Cardiac ventricle fibroblast (primary cell): ENCODE measurements around the genes TMEM141, TMEM203 and NELFB.

- RAMPAGE, long total RNA, result no peak
These were observed 6.4 kb downstream of the PMPCA start for GRCh38 chr9:136416558-136417582.

- RAMPAGE, long total RNA, result no peak
These were observed 6.4 kb downstream of the SEC16A start for GRCh38 chr9:136476396-136476952.

DNA sequence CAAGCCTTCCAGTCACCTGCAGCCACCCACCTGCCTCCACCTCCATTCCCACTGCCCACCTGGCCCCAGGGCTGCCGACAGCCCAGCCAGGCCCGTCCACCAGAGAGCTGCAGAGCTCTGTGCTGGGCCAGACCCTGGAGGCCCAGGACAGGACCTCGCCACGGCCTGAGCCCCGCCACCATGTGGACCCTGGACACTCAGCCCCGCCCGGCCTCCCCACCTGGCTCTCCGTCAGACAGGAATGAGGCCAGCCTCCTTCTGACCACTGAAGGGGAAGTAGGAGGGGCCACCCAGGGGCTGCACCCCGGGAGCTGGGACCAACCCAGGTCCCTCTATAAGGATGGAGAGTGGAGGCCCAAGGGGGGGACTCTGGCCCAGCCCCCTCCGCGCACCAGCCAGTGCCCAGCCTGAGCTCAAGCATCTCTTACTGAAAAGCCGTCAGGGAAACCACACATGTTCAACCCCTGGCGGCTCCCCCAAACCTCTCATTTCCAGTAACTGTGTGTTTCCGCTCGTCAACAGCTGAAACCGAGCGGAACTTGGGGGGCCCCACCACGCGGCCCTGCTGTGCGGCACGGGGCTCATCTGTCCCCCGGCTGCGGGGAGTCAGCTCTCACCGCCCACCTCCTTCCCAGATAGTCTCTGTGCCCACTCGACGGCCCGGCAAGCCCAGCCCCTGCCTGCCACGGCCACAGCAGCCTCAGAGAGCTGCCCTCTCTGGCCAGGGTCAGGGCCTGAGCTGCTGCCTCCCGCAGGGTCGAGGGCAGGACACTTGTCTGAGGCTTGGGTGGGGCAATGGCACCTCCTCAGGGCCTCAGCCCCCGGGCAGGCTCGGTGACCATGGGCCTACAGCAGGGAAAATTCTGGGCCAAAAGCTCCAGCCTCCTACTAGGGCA lies 12.7 kb downstream of the NOTCH1 start:
- RAMPAGE, long total RNA, result no peak

DNA sequence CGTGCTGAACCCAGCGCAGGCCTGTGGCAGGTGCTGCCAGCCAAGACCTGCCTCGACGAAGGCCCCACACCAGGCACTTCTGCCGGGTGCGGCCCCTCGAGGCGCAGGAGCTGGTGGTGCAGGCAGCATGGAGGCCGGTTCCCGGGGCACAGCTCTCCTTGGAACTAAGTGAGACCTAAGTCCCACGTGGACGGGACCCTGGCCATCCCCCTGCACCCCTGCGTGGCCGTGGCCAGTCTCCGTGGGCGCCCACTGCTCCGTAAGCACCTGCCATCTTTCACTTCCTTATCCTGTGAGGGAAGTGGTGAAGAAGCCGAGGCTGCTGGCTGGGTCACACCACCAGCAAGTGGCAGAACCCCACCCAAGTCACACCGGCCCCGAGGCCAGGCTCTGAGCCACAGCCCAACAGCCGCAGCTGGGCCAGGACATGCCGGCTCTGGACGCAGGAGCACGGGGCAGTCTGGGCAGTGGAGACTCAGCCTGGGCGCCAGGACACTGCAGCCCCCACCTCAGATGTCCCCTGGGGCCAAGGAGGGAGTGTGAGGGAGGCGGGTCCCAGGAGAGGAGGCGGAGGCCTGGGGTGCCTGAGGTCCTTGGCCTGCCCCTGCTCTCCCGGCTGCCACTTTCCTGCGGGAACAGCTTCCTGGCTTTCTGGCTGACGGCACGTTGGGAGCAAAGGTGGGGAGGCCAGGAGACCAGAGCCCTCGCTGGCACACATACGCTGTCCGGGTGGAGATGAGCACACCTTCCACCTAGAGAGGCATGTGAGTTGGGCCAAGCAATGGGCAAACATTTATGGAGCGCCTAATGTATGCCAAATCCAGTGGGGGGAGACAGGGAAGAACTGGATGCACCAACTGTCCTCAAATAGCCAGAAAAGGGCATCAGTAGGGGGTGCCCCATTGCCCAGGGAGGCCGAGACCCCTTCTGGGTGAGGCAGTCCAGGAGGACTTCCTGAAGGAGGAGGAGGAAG lies 44.0 kb upstream of the EGFL7 start:
- RAMPAGE, long total RNA, result no peak

GRCh38 chr9:136664775-136665349 lies 2.1 kb downstream of the EGFL7 start:
- RAMPAGE, long total RNA, result no peak

GRCh38 chr9:136676861-136677615 lies 10.2 kb downstream of the AGPAT2 start:
- RAMPAGE, long total RNA, result no peak

DNA sequence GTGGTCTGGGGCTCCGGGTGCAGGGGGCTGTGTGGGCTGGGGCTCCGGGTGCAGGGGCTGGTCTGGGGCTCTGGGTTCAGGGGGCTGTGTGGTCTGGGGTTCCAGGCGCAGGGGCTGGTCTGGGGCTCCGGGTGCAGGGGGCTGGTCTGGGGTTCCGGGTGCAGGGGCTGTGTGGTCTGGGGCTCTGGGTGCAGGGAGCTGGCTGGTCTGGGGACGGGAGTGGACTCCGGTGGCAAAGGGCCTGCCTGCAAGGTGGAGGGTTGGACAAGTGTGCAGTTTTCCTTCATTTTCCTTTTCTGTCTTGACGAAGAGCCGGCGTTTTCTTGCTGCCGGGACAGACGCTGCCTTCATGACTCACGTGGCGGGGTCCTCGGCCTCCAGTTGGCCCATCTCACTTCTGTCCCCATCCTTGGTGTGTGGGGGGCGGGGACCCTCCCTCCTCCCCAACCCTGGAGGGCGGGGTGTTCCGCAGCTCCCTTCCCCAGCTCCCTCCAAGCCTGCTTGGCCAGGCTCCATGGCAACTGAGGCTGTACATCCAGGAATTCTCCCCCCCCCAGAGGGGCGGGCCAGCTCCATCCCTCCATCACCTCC lies 7.6 kb downstream of the DIPK1B start:
- RAMPAGE, long total RNA, result no peak

GRCh38 chr9:136791175-136792062 lies at the start of gene TMEM141:
Gene TMEM141 (plus strand): TSS chr9:136791344.
- RAMPAGE, long total RNA, result no peak

DNA sequence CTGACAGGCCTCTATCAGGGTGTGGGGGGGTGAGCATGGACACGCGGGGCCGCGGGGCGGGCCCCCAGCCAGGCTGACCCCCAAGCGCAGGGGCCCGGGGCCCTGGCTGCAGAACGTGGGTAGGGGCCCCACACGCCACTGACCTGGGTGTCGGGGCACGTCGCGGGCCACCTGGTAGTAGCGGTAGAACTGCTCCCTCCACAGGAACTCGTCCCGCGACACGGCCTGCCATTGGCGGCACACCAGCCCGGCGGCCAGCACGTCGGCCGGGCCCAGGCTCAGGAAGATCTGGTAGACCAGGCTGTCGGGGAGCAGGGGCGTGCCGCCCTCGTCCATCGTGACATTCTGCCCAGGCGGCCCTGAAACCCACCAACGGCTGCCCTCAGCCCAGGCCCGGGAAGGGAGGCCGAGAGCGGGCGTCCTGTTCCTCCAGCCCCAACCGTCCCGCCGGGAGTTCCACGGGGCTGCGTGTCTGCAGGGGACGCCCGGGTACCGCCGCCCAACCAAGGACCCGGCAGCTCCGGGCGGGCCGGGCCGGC lies 721 bp downstream of the FBXW5 start:
- RAMPAGE, long total RNA, result no peak

GRCh38 chr9:136974665-136975650 lies 2.3 kb upstream of the PTGDS start:
- RAMPAGE, long total RNA, result no peak

GRCh38 chr9:136977916-136978706 lies 807 bp downstream of the PTGDS start:
- RAMPAGE, long total RNA, result no peak

DNA sequence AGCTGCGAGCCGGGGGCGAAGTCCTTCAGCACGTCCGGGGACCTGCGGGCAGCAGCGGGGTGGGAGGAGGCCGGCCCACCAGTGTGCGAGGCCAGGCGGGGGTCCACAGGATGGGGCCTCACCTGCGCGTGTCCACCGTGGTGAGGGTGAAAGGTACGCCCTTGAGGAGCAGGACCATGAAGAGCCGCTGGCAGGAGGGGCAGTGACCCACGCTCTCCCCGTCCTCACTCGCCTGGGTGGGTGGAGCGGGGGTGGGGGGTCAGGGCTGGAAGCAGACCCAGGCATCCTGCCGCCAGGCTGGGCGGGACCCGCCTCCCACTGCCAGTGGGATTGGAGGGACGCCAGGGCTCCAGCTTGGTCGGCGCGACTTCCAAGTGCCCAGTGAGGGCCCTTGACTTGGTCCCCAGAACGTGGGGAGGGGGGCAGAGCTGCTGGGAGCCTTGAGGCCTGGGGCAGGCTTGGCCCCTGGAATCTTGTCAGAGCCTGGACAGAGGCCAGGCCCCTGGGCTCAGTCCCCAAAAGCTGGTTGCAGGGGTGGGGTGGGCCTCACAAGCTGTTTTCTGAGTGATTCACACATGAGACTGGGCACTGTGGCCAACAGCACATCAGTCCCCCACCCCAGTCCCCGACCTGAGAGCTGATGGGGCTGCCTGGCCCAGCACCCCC lies 709 bp downstream of the CLIC3 start:
- RAMPAGE, long total RNA, result no peak

DNA sequence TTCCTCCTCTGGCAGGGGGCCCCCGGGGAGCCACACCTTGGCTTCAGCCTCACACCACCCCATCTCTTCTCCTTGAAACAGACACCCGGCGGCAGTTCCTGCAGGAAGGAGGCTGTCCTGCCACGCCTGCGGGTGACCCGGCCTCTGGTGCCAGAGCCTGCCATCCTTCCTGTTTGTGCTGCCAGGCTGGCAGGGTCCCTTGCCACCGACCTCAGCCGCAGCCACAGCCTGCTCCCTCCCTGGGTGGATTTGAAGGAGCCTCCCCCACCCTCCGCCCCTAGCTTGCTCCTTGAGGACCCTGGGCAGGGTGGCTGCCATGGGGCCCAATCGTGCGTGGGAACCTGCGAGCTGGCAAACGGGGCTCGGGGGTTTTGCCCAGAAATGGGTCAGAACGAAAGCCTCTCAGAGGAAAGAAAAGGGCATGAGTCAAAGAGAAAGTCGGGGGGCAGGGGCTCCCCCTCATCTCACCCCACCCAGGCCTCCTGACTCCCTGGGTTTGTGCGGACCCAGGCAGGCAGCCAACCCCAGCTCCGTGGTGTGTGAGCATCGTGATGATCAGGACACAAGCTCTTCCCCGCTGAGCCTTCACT lies 2.8 kb upstream of the FUT7 start:
- RAMPAGE, long total RNA, result no peak

DNA sequence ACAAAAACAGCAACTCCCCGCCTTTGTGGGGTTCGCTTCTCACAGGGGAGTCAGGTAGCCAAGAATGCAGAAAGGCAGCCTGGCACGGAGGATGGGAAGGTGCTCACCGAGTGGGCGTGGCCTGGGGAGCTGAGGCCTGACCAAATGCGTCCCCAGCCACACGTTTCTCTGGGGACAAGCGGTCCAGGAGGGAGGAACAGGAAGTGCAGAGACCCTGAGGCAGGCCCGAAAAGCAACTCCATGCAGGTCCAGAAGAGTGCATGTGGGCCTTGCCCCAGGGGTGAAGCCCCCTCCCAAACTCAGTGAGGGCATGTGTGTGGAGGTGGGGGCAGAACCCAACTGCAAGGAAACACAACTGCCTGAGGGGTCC lies 2.6 kb upstream of the UAP1L1 start:
- RAMPAGE, long total RNA, result no peak

DNA sequence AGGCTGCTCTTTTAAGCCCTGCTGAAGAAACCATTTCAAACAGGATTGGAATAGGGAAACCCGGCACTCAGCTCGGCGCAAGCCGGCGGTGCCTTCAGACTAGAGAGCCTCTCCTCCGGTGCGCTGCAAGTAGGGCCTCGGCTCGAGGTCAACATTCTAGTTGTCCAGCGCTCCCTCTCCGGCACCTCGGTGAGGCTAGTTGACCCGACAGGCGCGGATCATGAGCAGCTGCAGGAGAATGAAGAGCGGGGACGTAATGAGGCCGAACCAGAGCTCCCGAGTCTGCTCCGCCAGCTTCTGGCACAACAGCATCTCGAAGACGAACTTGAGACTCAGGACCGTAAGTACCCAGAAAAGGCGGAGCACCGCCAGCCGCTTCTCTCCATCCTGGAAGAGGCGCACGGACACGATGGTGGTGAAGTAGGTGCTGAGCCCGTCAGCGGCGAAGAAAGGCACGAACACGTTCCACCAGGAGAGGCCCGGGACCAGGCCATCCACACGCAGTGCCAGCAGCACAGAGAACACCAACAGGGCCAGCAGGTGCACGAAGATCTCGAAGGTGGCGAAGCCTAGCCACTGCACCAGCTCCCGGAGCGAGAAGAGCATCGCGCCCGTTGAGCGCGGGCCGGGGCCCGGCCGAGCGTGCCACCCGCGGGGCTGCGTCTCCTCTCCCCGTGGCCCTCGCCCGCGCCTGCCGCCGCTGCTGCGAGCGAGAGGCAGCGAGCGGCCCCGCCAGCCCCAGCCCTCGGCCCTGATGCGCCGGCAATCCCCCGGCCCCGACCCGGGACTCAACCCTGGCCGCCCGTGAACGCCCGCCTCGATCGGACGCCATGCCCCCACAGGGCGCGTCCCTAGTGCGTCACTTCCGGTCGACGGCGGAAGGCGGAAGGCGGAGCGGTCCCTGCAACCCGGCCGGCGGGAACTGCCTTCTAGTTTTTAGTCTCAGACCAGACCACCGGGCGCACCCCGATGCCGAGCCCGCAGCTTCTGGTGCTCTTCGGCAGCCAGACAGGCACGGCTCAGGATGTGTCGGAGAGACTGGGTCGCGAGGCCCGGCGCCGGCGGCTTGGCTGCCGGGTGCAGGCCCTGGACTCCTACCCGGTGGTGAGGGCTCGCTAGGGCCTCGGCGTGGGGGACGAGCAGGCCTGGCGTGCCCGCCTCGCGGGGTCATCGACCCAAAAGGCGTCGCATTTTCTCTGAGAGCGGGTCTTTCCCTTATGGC lies at the start of gene TMEM203:
Gene TMEM203 (minus strand): TSS at position 840 of the 1,222 bp plus-strand sequence.
- RAMPAGE, long total RNA, result no peak

GRCh38 chr9:137206144-137207195 lies 970 bp downstream of the NDOR1 start:
- RAMPAGE, long total RNA, result no peak

DNA sequence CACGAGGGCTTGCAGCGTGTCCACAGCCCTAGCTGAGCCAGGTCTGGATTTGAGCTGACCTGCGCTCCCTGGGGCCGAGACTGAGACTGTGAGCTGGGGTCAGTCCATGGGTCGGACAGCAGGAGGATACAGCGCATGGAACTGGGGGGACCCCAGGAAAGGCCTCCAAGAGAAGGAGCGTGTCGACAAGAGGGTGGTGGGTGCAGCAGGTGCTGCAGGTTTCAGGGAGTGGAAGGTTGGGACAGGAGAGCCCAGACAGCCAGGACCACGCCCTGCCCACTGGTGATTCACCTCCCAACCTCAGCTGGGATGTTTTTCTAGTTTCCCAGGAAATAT lies 834 bp upstream of the RNF224 start:
- RAMPAGE, long total RNA, result no peak

- RAMPAGE, long total RNA, result no peak
These were observed 1.1 kb upstream of the NELFB start for GRCh38 chr9:137253891-137254480.

GRCh38 chr9:137255032-137256296 lies at the start of gene NELFB:
Gene NELFB (plus strand): TSS chr9:137255327.
- RAMPAGE, long total RNA, result no peak

GRCh38 chr9:137266066-137266787 lies 11.1 kb downstream of the NELFB start:
- RAMPAGE, long total RNA, result no peak